Occipital lobe (tissue), 2 donors: Measurements from ENCODE around the gene DYNC1H1.

DNA sequence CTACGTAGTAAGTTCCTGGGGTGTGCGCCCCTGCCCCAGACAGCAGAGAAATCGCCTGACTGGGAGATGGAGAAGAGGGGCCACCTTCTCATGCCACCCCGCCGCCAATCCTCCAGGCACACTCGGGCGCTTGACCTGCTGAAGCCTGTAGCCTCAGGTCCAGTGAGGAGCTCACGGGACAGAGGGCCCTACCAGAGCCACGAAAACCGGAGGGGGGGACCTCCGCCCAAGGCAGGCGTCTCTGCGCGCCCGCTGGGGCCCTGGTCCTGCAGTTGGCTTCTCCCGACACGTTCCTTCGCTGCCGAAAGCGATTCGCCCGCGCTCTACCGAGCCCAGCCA is 202.1 kb upstream of the PPP2R5C start:
- RAMPAGE, long total RNA: no peak

DNA sequence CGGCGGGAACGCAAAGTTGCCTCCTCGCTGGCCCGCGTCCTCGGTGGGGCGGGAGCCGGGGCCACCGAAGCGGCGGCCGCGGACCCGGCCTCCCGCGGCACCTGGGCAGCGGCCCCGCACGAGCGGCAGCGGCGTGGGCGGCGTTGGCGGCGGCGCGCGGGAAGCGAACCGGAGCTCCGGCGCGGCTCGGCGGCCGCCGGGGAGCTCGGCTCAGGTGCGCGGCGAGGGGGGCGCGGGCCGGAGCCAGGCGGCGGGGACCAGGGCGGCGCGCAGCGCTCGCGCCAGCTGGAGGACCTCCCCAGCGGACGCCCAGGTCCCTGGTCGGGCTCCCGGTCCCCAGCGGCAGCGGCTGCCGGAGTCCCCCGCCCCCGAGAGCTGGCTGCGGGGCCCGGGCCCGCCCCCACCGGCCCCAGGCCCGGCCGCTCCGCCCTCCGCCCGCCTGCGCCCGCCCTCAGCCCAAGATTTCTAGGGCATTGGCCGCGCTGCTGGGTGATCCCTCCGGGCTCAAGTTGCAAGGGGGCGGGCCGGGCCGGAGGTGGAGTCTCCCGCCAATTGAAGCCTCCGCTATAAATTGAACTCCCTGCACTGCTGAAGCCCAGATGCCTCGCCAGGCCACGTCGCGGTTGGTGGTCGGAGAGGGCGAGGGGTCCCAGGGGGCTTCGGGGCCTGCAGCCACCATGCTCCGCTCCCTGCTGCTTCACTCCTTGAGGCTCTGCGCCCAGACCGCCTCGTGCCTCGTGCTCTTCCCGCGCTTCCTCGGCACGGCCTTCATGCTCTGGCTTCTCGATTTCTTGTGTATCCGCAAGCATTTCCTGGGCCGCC is 200.4 kb upstream of the PPP2R5C start:
- RAMPAGE, long total RNA: no peak

- RAMPAGE, long total RNA: no peak
These were observed 55.4 kb upstream of the PPP2R5C start for GRCh38 chr14:101706025-101706641.

DNA sequence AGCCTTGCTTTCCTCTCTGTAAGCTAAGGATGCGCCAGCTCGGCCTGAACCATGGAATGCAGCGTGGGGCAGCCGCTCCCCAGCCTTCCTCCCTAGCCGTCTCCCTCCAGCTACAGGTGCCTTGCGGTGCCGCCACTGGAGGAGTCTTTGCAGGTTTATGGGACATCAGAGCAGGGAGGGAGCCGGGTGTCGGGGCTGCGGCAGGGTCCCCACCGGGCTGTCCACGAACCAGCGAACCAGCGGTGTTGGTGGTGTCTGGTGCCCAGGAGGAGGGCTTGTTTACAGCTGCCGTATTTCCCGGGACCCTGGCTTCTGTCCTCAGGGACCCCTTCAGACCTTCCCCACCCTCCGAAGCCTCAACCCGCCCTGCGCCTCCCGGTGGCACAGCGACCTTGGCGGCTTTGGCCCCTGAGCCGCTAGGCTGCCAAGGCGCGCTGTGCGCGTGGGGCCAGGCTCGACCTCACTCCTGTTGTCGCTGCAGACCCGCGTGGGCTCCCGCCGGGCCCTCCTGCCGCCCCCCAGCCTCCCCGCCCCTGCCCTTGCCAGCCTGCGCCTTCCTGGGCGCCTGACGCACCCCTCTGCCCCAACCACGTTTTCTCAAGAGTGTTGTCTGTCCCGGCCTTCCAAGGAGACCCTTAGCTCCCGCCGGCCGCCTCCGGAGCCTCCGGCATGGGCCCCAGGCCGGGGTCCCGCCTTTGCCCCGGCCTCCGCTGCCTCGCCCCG is 19.6 kb downstream of the PPP2R5C start:
- RAMPAGE, long total RNA: no peak

DNA sequence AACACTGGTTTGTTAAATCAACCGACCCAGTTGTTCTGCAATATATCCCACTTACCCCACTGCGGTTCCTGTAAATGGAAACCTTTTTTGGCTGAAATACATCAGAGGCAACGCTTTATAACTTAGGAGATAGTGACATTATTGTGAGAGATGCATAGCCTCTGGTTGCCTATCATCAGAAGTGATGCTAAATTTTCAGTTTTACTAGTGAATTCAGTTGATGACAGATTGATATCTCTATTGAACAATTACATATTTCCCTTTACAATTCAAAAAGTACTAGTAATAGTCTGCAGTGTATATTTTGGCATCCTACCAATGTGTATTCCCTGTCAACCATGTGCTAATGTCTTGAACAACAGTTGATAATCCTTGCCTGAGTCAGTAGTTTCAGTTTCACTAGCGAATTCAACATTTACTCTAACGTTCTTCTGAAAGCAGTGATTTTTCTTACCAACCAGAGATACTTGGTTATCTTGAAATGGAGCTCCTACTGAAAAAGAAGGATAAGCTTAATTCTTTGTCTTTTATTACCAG is 30.6 kb downstream of the PPP2R5C start:
- RAMPAGE, long total RNA: no peak

DNA sequence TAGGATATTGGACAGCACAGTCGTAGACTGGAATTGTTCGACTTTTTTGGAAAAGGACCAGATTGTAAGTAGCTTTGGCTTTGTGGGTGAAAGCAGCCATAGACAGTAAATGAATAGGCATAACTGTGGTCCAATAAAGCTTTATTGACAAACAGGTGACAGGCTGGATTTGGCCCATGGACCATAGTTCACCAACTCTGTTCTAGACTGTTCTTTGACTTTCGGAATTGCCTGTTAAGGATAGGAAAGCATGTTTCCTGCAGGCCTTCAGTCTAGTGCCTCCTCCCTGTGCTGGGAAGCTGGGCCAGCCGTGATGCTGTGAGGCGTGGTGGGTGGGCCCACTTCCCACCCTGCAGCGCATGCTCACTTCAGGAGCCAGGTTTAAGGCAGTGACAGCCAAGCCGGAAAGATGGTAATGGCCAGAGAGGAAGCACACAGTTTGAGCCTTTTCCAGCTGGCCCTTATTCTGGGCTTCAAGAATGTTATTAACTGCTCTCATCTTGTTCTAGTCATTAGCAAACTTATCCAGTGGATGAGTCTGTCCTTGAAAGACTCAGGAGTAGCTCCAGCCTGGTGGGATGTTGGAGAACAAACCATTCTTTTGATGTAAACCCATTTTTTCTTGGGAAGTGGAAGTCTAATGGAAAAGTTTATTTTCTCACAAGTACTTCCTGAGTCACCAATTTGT is 51.9 kb downstream of the PPP2R5C start:
- RAMPAGE, long total RNA: no peak

DNA sequence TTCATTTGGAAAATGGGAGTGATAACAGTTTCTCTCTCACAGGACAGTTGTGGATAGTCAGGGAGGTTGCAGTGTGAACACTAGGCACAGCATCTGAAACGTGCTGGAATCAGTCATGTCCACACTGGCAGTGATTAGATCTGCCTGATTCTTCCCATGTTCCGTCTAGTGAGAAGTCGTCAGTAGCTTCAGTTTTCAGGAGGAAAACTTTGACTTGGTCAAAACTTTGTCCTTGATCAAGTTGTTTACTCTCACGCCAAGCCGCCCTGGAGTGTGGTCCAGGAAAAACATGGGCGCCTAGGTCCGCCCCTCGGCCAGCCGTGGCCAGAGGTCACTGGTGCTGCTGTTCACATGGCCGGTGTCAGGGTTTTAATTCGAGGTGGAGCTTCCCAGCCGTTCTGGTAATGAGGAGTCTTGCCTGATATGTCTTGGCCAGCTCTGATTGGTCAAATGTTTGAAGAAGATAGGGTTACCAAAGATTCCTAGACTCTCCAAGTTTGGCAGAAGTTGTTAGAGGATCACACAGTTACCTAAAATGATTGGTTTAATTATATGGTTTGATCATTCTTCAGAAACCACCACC is 71.5 kb downstream of the PPP2R5C start:
- RAMPAGE, long total RNA: no peak

DNA sequence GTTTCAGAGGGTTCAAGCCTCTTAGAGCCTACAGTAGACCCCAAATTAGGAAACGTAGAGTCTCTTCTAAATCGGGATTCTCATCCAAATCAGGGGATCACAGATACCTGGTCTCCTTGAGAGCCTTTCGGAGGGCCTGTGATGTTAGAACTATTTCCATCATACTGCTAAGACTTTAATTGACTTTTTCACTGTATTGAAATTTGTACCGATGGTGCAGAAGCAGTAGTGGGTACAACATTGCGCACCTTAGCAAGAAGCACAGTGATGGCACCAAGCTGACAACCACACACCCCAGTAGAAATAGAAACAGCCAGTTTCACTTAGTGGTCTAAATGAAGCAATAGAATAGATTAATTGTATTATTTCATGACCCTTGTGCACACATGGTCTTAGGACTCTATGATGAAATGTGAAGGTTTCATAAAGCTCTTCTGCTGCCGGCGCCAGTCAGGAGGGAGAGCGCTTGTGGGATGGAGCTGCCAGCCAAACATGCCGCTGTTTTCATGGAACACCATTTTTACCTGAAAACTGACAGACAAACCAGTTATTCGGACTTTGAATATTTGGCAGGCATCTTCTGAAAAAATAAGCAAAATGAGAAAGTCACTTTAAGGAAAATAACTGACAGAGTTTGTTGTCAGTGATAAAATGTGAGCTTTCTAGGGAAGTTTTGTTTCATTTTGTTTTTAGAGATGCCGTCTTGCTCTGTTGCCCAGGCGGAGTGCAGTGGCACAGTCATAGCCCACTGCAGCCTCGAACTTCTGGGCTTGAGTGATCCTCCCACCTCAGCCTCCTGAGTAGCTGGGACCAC is 99.9 kb downstream of the PPP2R5C start:
- RAMPAGE, long total RNA: no peak

- RAMPAGE, long total RNA: no peak
These were observed 99.8 kb upstream of the DYNC1H1 start for GRCh38 chr14:101864466-101865060.

DNA sequence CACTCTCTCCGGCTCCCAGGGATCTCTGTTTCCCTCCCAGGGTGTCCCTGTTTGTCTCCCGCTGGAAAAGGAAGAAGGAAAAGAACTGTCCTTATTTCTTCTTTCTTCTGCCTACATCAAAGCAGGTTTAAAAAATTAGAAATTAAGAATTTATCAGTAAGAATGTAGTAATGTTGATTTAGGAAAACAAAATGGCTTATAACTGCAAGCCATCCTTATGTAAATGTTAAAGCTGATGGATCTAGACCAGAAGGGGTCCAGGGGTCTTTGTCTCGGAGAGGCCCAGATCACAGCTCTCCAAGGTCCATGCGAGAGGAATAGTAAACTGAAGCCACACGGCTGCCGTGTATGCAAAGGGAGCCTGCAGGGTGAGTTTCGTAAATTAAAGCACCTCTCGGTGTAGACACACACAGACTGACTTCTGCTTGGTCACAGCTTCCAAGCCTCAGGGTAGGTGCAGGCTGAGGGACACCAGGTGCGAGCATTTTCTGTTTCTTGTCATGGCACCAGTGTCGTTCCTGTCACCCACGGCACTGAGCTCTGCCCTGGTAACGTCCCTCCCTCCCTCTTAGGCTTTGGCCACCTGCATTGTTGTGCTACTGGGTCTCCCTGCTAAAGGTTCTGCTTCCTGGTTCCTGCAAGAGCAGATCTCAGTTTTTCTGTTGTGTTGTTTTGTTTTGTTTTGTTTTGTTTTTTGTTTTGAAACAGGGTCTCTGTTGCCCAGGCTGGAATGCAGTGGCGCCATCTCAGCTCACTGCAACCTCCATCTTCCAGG is 76.3 kb upstream of the DYNC1H1 start:
- RAMPAGE, long total RNA: no peak

DNA sequence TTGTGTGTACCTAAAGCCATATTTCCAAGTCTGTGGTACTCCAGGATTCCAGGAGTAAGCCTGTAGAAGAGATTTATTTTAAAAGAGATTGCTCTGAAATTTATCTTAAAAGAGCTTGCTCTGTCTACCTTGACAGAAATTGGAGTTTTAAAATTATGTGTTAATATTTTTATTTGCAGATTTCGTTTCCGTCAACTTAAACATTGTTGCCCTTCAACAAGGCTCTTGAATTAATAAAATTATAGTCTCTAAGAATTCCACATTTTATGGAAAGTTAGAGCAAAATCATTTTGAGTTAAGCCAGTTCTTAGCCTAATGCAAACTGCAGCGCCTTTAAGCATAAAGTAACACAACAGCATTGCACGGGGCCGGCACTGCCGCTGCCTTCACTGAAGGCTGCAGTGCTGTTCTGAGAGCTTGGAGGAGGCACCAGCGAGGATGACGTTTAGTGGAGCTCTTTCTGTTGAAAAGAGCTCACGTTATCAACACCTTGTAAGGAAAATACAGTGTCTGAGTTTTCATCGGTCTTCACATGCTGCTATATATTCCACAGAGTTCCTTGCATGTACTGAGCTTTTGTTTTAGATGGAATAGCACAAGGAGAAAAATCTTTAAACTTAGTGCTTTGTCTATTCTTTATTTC is 38.4 kb upstream of the DYNC1H1 start:
- RAMPAGE, long total RNA: no peak

DNA sequence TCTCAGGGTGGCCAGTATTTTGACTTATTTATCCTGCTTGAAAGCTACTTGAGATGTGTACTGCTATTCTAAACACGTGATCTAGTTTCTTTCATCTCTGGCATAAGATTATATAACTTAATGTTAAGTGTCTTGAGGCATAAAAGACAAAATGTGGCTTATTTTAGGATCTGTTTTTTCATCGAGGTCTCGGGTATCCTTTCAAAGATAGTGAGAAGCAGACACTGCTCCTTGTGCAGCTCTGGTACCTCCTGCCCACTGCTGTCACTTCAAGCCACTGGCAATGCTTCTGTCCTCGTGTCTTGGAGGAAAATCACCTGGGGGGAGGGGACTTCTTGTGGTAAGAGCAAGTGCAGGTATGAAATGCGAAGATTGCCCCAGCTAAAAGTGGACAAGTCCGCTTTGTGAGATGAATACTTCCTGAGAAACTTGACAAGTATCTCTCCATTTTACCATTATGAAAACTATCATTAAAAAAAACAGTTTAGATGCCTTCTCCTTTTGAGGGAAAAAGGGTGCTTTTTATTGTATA is 37.8 kb upstream of the DYNC1H1 start:
- RAMPAGE, long total RNA: no peak

- RAMPAGE, long total RNA: no peak
These were observed 15.3 kb upstream of the DYNC1H1 start for GRCh38 chr14:101949059-101949399.

DNA sequence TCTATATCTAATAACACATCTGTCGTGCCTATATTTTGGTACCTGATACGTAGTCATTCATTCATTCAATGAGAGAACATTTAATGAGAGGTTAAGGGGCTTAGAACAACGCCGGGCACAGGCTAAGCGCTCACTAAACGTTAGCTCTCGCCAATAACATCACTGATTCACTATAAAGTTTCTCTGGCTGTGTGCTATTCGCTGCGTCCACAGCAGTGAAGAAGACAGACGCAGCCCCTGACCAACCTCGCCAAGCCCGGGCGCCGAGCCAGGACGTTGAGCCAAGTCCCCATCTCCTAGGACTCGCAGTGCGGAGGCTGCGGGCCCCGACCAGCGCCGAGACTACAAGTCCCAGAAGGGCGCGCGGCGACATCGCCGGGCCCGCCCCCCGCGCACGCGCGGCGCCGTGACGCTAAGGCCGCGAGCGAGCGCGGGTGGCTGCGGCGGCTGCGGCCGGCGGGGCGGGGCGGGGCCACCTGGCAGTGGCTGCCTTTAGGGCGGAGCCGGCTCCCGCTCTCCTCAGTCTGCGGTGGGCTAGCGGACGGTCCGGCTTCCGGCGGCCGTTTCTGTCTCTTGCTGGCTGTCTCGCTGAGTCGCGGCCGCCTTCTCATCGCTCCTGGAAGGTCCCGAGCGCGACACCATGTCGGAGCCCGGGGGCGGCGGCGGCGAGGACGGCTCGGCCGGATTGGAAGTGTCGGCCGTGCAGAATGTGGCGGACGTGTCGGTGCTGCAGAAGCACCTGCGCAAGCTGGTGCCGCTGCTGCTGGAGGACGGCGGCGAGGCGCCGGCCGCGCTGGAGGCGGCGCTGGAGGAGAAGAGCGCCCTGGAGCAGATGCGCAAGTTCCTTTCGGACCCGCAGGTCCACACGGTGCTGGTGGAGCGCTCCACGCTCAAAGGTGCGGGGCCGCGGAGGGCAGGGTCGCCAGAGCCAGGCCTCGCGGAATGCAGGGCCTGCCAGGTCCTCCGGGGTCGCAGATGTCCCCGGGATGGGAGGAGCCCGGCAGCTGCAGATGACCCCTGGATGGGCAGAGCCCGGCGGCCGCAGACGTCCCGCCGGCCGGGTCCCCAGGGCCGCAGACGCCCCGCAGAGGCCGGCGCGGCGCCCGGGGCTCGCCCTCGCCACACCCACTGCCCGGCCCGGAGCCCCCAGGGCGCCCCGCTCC is at the start of gene DYNC1H1:
Gene DYNC1H1 (plus strand): TSS at position 522 of the 1,163 bp plus-strand sequence.
- RAMPAGE, long total RNA: start-site peak on the plus strand centred at position 514 of the sequence, 116 bp wide, 1,167 and 1,025 reads in 2 replicates

- RAMPAGE, long total RNA: no peak
These were observed 42.5 kb downstream of the DYNC1H1 start for GRCh38 chr14:102006904-102007284.

- RAMPAGE, long total RNA: no peak
These were observed 36.4 kb downstream of the HSP90AA1 start for GRCh38 chr14:102050361-102051000.

GRCh38 chr14:102084247-102084584 is 2.6 kb downstream of the HSP90AA1 start:
- RAMPAGE, long total RNA: no peak

DNA sequence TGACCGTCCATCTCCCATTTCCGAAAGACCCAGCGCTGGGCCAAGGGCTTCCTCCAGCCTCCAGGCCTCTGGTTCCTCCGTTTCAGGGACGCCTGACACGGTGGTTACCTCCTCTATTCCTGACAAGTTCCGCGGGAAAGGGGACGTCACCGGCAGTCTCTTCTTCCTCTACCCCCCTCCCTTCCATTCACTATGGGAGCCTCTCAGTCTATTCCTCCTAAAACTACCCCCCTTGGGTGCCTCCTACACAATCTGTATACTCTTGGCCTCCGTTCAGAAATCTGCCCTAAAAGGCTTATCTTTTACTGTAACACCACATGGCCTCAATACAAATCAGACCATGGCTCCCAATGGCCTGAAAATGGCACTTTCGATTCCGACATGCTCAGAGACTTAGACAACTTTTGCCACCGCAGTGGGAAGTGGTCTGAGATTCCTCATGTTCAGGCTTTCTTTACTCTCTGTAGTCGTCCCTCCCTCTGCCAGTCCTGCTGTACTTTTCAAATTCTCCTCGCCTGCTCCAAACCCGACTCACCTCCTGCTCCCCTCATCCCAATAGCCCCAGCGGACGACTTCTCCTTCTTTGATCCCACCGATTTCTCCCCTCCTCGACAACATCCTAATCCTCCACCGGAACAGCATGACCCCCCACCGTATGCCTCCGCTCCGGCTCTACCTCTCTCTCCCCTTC is 70.4 kb downstream of the MOK start:
- RAMPAGE, long total RNA: no peak

DNA sequence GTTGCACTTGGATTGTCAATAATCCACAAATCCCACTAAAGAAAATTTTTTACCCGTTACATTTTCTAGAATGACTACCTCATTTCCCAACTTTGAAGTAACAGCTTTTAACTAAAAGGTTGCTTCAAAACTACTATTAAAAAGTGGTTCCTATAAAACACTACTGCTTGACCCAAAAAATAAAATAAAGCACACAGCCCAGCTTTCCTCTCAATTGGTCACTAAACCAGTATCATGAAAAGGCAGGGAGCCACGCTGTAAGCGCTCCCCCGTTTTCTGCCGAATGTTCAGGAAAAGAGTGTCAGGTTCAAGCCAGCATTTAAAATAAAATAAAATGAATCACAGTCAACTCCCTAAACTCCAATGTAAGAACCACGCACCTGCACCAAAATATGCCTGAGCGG is 660 bp downstream of the MOK start:
- RAMPAGE, long total RNA: no peak

- RAMPAGE, long total RNA: no peak
These were observed 7.7 kb downstream of the TECPR2 start for GRCh38 chr14:102370210-102371112.